Metastatic Breast Carcinoma in the Brain (tissue), 10 donors: ENCODE data around the genes SLC22A5, IL5 and SOWAHA.

DNA sequence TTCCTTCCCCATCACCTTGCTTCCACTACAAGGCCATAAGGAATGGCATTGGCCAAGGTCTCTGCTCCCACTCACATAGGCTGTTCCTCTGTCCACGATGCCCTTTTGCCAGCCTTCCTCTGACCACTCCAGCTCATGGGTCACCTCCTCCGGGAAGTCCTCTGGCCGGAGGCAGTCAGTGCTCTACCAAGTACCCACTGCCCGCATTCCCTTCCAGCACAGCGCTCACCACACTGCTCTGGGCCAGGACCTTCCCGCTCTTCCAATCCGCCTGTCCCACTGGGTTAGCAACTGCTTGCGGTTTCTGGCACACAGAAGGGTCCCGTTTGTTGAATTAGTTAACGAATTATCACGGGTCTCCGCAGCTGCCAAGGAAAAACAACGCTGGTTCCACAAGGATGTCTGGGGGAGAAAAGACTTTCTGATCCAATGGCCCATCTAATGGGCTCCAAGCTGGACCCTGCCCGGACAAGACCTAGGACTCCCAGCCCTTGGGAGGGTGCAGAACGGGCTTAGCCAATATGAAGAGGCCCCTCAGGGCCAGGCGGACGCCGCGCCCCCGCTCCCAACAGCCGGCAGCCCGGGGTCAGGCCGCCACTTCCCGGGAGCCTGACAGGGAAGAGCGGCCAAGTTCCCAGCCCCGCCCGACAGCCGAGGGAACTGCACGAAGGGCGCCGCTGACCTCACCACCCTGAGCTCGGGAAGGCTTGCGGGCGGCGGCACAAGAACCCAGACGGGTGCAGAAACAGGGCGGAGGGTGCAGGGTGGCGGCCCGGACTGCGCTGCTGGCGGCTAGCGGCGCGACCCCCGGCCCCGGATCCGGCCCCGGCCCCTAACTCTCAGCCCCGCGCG is 570 bp downstream of the P4HA2 start:
- PRO-cap, 10 experiments, result peak in 10 of 10 experiments; most common plus-strand start position 689 of the sequence (in 8); most common minus-strand start position 603 of the sequence (in 7)

DNA sequence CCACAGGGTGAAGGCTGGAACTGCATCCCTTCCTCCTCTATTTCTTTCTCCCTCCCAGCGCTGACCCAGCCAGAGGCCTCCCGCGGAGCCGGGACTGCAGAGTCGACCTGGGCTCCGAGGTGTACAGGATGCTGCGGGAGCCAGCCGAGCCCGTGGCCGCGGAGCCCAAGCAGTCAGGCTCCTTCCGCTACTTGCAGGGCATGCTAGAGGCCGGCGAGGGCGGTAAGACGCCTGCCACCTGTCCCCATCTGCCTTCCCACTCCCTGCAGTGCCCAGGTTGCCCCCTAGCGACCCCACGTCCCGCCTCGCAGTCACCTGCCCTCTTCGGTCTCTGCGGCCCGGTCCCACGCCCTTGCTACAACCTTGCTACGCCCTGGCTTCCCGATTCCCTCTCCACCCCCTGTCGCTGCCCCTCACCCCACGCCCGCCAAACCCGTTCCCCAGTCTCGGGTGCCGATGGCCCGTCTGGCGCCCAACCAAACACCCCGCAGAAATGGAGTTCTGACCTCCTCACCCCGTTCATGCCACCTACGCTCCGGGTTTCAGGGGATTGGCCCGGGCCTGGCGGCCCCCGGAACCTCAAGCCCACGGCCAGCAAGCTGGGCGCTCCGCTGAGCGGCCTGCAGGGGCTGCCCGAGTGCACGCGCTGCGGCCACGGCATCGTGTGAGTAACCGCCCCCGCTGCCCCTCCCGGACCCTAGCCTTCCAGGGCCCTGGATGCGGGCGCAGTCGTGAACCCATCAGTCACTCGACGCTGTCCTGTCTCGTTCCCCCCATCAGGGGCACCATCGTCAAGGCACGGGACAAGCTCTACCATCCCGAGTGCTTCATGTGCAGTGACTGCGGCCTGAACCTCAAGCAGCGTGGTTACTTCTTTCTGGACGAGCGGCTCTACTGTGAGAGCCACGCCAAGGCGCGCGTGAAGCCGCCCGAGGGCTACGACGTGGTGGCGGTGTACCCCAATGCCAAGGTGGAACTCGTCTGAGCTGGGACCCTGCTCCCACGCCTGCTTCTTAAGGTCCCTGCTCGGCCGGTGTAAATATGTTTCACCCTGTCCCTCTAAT is 14.1 kb downstream of the PDLIM4 start:
- PRO-cap, 10 experiments, result peak in 1 of 10 experiments; most common plus-strand start position 206 of the sequence (in 1); most common minus-strand start position 354 of the sequence (in 1)

DNA sequence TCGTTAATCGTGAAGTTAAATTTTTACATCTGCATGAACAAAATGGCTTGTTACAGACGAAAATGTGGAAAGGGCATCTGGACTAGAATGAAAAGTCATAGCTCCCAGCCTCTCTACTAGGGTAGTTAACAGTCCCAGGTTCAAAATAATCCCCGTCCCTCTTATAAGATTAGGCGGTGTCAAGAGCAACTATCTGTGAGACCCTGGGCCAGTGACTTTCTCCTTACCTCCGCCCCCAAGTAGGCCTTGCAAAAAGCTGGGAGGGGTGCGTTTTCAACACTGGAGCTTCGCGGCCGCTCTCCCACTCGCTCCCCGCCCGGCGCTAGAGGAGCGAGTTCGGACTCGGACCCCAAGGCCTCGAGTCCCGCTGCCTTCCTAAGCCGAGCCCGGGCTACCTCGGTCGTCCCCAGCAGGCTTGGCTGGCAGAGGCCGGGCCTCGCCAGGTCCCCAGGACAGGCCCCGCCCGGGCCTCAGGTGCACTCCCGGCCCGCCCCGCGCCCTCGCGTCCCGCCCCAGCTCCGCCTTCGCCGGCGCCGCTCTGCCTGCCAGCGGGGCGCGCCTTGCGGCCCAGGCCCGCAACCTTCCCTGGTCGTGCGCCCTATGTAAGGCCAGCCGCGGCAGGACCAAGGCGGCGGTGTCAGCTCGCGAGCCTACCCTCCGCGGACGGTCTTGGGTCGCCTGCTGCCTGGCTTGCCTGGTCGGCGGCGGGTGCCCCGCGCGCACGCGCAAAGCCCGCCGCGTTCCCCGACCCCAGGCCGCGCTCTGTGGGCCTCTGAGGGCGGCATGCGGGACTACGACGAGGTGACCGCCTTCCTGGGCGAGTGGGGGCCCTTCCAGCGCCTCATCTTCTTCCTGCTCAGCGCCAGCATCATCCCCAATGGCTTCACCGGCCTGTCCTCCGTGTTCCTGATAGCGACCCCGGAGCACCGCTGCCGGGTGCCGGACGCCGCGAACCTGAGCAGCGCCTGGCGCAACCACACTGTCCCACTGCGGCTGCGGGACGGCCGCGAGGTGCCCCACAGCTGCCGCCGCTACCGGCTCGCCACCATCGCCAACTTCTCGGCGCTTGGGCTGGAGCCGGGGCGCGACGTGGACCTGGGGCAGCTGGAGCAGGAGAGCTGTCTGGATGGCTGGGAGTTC is at the start of gene SLC22A5:
SLC22A5 (plus strand) TSS at position 521 of the 1,140 bp plus-strand sequence.
- PRO-cap, 10 experiments, result peak in 10 of 10 experiments; most common plus-strand start position 524 of the sequence (in 6); most common minus-strand start position 417 of the sequence (in 10)

DNA sequence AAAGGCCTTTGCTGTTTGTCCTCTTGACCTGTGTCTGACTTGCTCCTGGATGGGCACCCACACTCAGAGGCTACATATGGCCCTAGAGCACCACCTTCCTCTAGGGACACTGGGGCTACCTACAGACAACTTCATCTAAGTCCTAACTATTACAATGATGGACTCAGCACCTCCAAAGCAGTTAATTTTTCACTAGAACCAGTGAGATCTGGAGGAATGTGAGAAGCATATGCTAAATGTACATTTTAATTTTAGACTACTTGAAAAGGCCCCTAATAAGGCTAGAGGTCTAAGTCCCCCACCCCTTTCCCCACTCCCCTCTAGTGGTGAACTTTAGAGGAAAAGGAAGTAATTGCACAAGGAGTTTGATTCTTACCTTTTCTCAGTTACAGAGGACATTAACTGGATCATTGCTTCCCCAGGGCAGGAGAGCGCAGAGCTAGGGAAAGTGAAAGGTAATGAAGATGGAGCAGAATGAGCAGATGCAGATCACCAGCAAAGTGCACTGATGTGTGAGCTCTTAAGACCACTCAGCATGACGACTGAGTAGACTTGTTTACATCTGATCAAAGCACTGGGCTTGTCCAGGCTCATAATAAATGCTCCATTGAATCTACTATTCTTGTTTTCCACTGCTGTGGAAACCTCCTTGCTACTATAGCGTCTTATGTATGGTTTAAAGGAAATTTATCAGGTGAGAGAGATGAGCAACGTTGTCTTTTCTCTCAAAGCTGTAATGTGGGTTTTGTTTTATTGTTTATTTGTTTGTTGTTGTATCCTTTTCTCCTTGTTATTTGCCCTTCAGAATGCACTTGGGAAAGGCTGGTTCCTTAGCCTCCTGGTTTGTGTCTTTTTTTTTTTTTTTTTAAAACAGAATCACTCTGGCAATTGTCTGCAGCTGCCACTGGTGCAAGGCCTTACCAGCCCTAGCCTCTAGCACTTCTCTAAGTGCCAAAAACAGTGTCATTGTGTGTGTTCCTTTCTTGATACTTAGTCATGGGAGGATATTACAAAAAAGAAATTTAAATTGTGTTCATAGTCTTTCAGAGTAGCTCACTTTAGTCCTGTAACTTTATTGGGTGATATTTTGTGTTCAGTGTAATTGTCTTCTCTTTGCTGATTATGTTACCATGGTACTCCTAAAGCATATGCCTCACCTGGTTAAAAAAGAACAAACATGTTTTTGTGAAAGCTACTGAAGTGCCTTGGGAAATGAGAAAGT is 25.3 kb downstream of the SLC22A5 start:
- PRO-cap, 10 experiments, result no peak in any of the 10 experiments

DNA sequence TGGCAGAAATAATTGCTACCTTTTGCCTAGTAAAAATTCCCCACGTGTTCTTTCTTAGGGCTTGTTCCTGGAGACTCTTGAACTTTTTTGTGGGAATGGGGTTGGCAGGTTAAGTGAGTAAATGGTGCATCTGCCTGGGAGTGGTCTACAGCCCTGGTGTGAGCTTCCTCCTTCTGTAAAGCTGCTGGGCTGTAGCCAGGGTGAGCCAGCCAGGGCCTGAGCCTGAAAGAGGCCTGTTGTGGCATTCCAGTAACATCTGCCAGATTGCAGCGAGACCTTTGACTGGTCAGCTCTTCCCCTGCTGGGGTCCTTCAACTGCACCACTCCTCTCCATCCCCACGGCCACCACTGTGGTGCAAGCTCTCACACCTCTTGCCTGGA is 47.5 kb downstream of the SLC22A5 start:
- PRO-cap, 10 experiments, result no peak in any of the 10 experiments

DNA sequence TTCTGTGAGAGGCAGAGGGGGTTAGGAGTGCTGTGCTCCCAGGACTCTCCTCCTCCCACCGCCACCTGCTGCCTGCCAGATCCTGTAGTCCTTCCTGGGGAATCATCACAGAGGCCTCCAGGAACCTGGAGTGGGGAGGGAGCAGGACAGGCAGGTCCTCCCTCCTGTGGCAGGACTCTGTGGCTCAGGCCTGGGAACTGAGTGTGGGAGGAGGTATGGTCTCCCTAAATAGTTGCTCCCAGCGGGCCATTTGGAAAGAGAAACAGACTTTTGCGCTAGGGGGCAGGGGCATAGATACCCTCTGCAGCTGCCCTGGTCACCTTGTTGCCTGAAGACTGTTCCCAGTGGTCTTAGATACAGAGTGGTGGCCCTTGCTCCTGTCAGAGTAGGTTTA is 55.5 kb downstream of the SLC22A5 start:
- PRO-cap, 10 experiments, result no peak in any of the 10 experiments

- PRO-cap, 10 experiments, result no peak in any of the 10 experiments
Measured at GRCh38 chr5:132488948-132489150, 1.7 kb downstream of the IRF1 start.

DNA sequence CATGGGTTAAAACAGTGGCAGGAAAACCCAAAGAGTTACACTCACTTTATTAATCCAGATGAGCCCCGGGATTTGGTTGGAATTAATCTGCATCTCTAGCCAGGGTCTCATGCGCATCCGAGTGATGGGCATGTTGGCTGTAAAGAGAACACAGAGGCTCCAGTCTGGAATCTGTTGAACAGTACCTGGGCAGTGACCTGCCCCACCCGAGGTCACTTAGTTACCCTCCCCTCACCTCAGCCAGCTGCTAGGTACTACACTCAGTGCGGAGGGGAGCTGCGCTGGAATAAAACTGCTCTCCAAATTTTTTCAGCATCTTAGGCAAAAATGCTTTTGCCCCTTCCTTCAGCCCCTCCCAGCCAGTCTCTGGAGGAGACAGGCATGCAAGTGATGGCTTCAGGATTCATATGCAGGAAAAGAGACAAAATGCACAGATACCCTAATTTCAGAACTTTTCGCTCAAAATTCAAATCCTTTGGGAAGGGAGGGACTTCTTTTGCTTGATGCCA is 1.2 kb downstream of the IRF1 start:
- PRO-cap, 10 experiments, result peak in 1 of 10 experiments; most common plus-strand start position 263 of the sequence (in 1)

DNA sequence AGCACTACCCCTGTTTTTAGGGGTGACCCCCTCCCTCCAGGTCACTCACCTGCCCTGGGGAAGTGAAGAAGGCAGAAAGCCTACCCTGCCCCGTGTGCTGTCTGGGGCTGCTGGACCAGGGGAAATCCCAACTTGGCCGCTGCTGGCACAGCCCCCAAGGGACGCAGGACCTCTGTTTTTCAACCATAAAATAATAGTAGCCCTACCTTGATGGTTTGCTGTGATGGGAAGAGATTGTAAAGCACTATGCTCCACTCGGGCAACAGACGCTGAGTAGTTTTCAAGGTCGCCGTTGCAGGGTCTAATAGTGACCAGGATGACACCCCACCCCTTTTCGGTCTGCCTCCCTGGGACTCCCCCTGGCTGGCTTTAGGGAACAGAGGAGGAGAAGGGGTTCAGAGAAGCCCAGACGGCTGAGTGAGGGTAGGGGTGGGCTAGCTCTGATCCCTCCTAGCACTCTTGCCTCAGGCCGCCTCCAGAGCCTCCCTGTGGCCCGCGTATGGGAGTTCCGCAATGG is 790 bp upstream of the IRF1 start:
- PRO-cap, 10 experiments, result no peak in any of the 10 experiments

DNA sequence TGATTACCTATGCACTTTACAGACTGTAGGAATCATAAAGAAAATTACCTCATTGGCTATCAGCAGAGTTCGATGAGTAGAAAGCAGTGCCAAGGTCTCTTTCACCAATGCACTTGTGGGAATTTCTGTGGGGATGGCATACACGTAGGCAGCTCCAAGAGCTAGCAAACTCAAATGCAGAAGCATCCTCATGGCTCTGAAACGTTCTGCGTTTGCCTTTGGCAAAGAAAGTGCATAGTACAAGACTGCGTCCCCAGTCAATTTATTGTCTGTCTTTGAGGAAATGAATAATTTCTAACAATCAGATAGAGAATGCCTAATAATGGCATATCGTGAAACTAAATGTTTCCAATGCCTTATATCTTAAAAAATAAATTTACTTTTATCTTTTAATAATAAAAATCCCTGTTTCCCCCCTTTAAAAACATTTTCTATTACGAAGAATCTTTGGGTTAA is at the start of gene IL5:
IL5 (minus strand) TSS at position 236 of the 456 bp plus-strand sequence.
- PRO-cap, 10 experiments, result no peak in any of the 10 experiments

- PRO-cap, 10 experiments, result no peak in any of the 10 experiments
Measured at GRCh38 chr5:132594574-132595237, 37.9 kb downstream of the RAD50 start.

- PRO-cap, 10 experiments, result no peak in any of the 10 experiments
Measured at GRCh38 chr5:132603756-132604298, 47.0 kb downstream of the RAD50 start.

- PRO-cap, 10 experiments, result no peak in any of the 10 experiments
Measured at GRCh38 chr5:132608830-132609445, 49.0 kb upstream of the IL13 start.

- PRO-cap, 10 experiments, result peak in 2 of 10 experiments; most common plus-strand start chr5:132813308 (in 2); most common minus-strand start chr5:132813203 (in 1)
Measured at GRCh38 chr5:132813088-132813864, at the start of gene SOWAHA. TSS of gene SOWAHA (plus strand) at chr5:132813302.

DNA sequence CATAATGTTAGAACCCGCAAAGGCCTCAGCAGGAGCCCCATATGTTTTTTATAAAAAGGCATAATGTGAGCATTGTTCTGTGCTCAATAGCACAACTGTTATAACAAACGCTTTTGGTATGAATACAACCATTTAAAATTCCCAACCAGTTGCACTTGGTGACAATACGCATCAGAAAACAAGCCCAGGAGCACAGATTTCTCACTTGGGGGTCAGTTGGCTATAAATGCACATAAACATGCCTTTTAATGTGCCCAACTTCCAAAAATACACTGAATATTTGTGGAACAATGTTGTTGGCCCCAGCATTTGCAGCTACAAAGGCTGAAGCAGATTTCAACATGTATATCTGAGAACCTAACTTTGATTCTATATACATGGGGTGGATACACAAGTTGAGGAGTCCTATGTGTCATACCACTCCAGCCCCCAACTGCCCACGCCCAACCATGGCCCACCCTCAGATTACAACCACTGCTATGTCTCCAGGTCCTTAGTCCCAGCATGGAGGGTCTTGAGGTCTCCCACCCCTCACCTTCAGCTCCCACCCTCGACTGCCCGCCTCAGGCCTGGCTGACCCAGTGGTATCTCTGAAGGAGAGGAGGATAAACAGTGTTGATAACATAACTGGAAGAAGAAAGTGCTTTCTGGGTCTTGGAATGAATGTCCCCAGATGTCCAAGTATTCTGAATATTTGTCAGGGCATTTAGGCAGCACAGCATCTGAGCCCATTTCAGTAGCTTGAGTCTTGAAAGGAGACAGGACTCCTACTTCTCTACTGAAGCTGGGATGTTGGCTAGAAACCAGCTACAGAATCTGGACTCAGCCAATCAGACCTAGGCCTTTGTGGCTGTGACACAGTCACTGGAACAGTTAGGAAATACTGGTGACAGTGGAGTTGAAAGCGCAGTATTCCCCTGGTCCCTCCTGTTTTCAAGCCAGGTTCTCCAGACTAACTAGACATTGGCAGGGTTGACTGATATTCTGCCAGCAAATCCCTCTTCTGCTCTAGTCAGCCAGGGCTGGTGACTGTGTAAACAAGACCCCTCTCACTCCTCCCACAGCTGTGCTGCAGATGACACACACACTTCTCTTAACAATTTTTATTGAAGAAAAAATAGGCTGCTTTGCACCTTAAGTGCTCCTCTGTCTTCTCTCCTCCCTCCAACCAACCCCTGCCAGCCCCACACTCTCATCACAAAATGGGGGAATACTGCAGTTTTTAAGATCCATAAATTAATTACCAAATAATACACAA is 8.4 kb downstream of the SOWAHA start:
- PRO-cap, 10 experiments, result no peak in any of the 10 experiments

- PRO-cap, 10 experiments, result no peak in any of the 10 experiments
Measured at GRCh38 chr5:132870689-132871331, 2.7 kb upstream of the LEAP2 start.

- PRO-cap, 10 experiments, result no peak in any of the 10 experiments
Measured at GRCh38 chr5:132951086-132951578, 12.3 kb downstream of the AFF4 start.

DNA sequence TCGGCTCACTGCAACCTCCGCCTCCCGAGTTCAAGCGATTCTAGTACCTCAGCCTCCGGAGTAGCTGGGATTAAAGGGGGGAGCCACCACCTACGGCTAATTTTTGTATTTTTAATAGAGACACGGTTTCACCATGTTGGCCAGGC is 722 bp upstream of the AFF4 start:
- PRO-cap, 10 experiments, result no peak in any of the 10 experiments

GRCh38 chr5:133016183-133016444 is 10.2 kb downstream of the ZCCHC10 start:
- PRO-cap, 10 experiments, result no peak in any of the 10 experiments

DNA sequence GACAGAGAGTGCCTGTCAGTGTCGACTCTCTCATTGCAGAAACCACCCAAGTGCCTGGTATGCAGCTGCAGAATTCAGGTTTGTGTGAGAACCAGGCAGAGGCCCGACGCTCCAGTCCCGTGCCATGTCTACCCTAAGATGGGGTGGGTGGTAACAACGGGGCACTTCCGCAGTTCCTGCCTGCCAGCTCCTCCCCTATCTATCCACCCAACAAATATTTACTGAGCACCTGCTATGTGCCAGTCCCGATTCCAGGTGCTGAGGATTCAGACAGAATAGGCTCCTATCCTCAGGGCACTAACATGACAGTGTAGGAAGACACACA is 206.7 kb downstream of the FSTL4 start:
- PRO-cap, 10 experiments, result peak in 5 of 10 experiments; most common plus-strand start position 242 of the sequence (in 5); most common minus-strand start position 140 of the sequence (in 3)